ENCODE results near the genes PCNP and CEP97.

DNA sequence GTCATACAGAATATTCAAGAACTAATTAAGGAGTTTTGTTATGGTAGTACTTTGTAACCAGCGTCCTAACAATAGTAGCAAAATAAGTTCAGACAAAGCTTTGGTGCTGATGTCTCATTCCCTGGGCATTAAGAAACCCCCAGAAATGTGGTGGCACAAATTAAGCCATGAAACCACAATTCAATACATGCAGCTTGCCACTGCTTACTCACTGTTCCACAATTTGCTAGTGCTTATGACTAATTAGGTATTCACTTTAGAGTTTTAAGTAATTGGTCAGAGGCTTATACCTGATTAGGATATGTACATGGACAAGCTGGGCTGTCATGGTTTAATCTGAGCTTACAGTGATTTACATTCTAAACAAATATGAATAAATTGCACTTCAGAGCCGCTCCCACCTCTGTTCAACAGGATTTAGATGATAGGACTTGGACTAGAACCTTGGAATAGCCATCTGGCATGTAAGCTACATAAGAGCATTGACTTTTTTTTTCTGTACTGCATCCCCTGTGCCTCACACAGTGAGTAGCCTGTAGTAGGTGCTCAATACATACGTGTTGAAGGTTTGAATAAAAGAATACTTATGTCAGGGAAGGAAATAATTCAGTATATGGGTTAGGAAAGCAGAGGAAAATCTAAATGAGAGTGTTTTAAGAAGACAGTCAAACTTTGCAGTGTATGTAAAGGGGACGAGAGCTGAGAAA lies 9.0 kb downstream of the TBC1D23 start:
- PRO-cap, result no peak

- PRO-cap, result unidirectional peak, plus-strand start at chr3:100492197
Observed at GRCh38 chr3:100491774-100492352, 556 bp upstream of the TMEM45A start.

DNA sequence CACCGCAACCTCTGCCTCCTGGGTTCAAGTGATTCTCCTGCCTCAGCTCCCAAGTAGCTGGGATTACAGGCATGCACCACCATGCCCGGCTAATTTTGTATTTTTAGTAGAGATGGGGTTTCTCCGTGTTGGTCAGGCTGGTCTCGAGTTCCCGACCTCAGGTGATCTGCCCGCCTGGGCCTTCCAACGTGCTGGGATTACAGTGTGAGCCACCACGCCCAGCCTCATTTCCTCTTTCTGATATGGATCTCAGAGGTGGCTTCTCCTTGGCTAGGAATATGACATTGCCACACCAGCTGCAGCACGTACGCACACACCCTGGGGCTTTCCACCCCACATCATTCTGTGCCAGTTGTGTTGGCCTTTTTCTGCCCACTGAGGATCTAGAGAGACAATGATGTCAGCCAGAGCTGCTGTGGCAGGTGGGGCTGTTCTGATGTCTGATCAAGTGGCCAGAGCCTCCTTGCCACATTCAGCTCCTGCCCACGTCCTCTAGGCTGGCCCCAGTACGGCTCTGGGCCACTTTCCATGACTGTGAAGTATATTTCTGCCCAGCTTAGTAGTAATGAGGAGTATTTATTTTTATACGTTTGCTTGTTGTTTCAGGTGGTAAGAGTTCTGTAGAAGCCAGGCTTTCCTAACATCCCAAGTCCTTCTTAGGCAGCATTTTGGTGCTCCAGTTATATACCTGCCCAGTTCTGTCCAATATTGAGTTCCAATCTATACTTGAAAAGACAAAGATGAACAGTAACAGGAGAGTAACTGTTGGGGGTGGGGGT lies 29.1 kb downstream of the TMEM45A start:
- PRO-cap, result no peak

GRCh38 chr3:100525544-100526325 lies 33.3 kb downstream of the TMEM45A start:
- PRO-cap, result no peak

GRCh38 chr3:101430773-101431282 lies 82.2 kb downstream of the SENP7 start:
- PRO-cap, result no peak

DNA sequence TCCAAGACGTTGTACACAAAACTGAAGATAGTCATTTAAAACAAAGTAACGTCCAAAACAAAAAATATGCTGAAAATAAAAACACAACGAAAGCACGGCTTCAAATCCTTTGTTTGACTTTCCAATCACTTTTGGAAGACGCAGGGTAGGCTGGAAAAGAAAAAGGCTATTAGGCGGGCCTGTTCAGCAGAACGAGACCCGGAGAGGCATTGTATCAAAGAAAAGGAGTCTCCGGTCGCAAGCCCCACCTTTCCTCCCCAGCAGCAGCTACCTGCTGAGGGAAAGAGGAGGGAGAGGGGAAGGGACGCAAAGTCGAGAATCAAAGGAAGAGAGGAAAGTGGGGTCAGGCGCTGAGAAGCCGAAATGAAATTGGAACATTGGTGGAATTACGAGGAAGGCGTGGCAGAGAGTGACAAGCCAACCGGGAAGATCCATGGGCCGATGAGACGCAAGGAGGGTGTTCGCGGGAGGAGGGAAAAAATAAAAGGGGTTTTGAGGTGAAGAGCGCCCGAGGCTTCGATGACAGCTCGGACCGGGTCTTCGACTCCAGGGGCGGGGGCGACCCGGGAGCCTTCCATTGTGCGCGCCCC lies 539 bp downstream of the SENP7 start:
- PRO-cap, result bidirectional peak, plus-strand start at position 483 of the sequence, minus-strand start at position 339 of the sequence

DNA sequence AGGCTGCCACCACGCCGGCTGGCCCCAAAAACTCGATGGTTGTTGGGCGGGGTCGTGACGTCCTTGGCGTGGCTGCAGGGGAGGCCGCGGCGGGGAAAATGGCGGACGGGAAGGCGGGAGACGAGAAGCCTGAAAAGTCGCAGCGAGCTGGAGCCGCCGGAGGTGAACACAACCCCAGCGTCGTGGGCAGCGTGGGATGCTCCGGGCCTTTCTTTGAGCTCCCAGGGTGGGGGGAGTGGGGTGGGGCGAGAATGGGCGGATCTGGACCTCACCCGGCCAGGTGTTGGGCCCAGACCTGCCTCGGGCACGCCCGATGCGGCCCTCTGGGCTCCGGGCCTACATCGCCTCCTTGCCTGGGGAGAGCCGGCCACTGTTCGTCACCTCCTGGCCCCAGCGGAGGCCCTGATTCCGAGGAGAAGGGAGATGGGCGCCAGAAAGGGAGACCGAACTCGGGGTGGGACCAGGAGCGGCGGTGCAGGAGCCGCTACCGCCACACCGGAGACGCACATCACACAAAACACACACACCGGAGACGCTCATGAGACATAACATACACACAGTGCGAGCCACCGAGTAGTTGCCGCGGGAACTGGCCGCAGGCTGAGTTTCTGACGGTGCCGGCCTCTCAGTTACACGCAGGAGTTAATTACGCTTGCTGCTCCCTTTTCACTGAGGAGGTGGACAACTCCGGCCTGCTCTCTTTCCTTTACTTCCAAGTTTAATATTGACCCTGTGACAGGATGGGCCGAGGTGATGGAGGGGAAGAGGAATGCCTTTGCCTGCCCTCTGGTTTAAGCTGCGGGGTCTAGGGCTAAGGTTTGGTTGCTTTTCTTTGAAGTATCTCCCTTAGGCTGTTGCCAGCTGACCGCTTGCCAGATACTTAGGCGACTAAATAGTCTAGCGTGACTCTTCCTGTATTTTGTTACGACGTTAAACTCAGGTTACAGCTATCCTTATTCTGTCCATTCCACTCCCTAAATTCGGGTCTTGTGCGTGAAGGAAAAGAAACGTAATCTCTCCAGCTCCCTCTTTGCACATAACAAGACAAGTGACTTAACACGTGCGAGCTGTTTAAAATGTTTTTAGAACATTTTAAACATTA lies at the start of gene PCNP:
Gene PCNP (plus strand): TSS at position 63 of the 1,102 bp plus-strand sequence.
- PRO-cap, result bidirectional peak, plus-strand start at position 96 of the sequence, minus-strand start outside the sequence; bidirectional peak, plus-strand start at position 493 of the sequence, minus-strand start at position 523 of the sequence; unidirectional peak, minus-strand start at position 890 of the sequence

GRCh38 chr3:101578049-101578538 lies 4.1 kb downstream of the PCNP start:
- PRO-cap, result no peak

- PRO-cap, result no peak
Observed at GRCh38 chr3:101643413-101644382, 33.2 kb downstream of the ZBTB11 start.

- PRO-cap, result bidirectional peak, plus-strand start at chr3:101724621, minus-strand start at chr3:101724521; bidirectional peak, plus-strand start at chr3:101724942, minus-strand start at chr3:101724838
Observed at GRCh38 chr3:101724054-101725114, at the start of gene CEP97. Gene CEP97 (plus strand): TSS chr3:101724614.

DNA sequence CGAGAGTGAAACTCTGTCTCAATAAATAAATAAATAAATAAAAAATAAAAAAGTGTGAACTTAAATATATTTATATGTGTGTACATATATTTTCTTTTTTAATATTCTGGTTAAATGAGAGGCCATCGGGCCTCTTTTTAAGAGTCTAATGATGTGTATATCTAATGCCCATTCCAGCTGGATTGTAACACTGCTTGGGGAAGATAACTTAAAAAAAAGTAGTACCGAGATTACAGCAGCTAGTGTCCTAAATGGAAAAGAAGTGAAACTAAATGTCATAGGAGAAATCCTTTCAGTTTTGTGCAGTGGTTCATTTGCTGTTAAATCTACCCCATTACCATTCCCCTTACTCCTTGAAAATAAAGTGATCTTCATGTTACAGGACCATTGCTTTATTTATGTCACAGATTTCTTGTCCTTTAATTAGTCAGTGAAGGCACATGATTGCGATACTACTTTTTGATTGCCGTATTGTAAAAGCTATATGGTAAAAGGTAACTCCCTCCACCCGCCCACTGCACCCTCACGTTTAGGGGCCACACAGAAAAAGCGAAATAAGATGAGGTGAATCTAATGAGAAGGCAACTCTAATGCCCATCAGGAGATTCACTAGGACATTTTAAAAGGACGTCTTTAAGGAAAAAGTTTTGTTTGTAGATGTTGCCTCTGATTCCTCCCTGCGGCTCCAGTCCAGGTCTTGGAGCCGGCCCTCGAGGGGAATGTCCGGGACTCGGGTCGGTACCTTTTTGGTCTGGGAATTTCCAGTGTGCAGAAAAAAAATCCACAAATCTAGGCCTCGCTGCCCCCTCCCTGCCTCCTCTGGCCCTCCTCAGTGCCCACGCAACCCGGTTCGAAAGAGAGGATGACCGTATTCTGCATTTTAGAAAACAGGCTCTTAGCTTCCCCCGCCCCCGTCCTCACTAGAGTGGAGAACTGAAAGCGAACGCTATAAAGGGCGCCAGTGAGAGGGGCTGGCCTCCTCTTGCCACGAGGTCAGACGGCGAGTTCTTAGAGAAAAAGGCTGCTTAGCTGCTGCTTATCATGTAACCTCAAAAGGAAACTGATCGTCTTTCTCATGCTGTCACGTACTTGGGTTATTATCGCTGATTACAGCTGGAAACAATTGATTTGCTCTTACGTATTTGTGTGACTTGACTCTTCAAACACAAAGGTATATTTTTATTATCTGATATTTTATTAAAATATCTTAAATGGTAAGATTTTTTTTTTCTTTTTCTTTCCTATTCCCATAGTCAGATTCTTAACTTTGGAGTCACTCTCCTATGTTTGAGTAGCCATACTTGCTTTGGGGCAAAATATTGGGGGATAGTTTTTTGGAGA lies 21.8 kb upstream of the NFKBIZ start:
- PRO-cap, result bidirectional peak, plus-strand start at position 693 of the sequence, minus-strand start at position 710 of the sequence; bidirectional peak, plus-strand start at position 923 of the sequence, minus-strand start at position 922 of the sequence

- PRO-cap, result no peak
Observed at GRCh38 chr3:101857753-101858120, 8.4 kb downstream of the NFKBIZ start.

DNA sequence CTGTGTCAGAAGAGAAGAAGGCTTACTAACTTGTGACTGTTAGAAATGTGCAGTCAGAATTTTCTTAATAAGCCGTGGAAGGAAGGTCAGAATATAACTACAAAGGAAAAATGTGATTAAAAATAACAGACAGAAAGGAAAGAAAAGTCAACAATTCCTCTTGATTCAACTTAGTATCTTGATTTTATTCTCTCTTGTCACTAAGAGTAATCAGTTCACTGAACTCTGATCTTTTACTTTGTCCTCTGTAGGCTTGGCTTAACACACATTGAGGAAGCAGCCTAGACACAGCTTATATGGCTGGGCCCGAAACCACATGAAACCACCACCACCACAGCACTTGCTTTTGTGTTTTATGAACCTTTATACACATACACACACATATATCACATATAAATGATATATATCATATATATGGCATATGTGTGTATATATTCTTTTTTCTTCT lies 1233.7 kb upstream of the ALCAM start:
- PRO-cap, result no peak

GRCh38 chr3:105504269-105504879 lies 137.7 kb downstream of the ALCAM start:
- PRO-cap, result no peak

- PRO-cap, result no peak
Observed at GRCh38 chr3:105534259-105534928, 167.7 kb downstream of the ALCAM start.

DNA sequence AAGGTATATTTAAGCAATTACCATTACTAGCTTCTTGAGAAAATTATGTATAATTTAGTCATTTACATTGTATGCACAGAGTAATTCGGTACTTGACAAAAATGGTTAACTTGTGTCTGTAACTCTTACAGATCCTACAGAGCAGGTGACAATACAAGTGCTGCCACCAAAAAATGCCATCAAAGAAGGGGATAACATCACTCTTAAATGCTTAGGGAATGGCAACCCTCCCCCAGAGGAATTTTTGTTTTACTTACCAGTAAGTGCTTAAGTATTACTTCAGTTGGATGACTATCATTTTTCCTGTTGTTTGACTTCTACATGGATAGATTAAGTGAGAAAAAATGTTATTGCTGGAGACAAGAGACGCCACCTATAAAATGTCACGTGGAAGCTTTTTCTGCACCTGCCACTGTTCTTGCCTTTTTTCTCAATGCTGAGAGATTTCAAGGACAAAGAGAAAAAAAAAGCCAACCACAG lies 173.2 kb downstream of the ALCAM start:
- PRO-cap, result no peak

- PRO-cap, result no peak
Observed at GRCh38 chr3:107263196-107263969, 113.9 kb upstream of the CCDC54 start.

GRCh38 chr3:107598476-107599734 lies 76.1 kb downstream of the BBX start:
- PRO-cap, result no peak

- PRO-cap, result no peak
Observed at GRCh38 chr3:107697403-107698501, 175.0 kb downstream of the BBX start.

DNA sequence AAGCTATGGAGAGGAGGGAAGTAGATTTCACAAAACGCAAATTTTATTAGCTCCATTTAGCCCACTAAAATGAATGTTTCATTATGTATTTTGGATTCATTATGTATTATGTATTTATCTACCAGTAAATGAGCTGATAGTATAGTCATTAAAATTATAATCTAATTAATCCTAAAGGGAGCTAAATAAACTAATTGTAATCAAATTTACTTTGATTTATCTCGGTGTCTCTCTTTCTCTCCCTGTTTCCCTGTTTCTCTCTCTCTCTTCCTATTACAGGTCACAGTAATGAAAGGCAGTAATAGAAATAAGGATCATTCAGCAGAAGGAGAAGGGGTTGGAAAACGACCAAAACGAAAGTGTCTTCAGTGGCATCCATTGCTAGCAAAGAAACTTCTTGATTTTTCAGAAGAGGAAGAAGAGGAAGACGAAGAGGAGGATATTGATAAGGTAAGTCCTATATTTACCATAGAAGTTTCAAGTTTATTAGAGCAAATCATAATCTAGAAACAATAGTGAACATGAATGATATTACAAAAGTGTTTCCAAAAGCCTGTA lies 187.5 kb downstream of the BBX start:
- PRO-cap, result no peak